Ovary (tissue), 7 donors: ENCODE measurements around a stretch of chr17.

DNA sequence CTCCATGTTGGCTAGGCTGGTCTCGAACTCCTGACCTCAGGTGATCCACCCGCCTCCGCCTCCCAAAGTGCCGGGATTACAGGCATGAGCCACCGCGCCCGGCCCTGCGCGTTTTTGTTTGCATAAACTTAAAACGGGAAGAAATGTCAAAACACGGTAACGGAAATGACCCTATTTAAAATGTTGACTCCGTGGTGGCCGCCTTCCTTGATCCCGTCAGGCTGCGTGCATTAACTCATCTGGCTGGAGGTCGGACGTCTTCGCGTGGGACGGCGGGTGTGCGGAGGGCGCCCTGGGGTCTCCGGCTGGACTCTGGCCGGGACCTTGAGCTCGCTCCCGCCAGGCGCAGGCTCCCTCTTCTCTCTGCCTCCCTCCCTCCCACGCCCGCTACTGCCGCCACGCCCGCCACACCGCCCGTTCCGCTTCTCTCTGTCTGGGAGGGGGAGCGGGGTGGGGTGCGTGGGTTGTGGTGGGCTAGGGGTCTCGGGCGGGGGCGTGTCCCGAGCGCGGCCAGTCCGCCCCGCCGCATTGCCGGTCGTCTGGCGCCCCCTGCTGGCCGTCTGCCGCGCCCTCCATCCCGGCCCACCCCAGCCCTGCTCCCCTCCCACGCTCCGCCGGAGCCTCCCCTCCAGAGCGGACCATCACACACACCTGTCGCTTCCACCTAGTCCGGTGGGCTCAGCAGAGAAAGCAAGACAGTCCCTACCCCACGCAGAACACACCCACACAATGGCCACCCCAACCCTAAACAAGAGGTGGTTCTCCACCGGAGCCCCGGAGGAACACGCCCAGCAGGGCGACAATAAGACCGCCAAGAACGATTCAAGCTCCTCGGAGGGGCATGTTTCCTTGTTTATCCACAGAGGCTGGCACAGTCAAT is 1.2 kb upstream of the CCDC42 start:
- PRO-cap, 7 experiments, result peak in 7 of 7 experiments; most common plus-strand start position 665 of the sequence (in 1); most common minus-strand start position 365 of the sequence (in 6)
- RAMPAGE, long total RNA, 2 experiments, result no peak in any of the 2 experiments

GRCh38 chr17:8889274-8889629 is 21.8 kb upstream of the PIK3R6 start:
- PRO-cap, 7 experiments, result no peak in any of the 7 experiments
- RAMPAGE, long total RNA, 2 experiments, result no peak in any of the 2 experiments

- PRO-cap, 7 experiments, result no peak in any of the 7 experiments
- RAMPAGE, long total RNA, 2 experiments, result no peak in any of the 2 experiments
These were observed 20.9 kb downstream of the PIK3R5 start for GRCh38 chr17:8944519-8945179.

- PRO-cap, 7 experiments, result no peak in any of the 7 experiments
- RAMPAGE, long total RNA, 2 experiments, result no peak in any of the 2 experiments
These were observed 12.5 kb downstream of the PIK3R5 start for GRCh38 chr17:8953030-8953411.

DNA sequence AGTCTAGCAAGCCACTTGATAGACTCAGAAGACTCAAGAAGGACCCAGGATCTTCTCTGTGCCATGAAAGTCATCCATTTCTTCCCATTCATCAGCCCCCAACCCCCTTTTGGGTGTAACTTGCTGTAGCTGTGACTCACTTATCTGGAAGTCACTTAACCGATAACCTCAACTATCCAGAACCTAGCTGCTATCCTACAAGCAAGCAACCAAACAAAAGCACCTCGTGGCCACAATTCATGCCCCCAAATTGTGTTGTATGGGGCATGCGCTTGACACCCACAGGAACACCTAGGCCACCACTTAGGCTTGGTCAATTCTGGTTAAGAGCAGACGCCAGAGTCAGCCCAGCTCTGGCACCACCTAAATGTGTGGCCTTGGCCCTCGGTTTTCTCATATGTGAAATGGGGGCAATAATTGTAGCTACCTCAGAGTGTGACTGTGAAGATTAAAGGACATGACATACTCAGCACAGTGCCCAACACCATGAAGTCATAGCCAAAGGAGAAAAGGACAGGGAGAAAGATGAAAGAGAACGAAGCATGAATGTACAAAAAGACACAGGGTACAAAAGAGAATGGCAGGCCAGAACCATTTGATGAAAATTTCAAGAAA is 3.6 kb downstream of the PIK3R5 start:
- PRO-cap, 7 experiments, result no peak in any of the 7 experiments
- RAMPAGE, long total RNA, 2 experiments, result no peak in any of the 2 experiments

GRCh38 chr17:9184957-9185690 is 163.8 kb downstream of the NTN1 start:
- PRO-cap, 7 experiments, result no peak in any of the 7 experiments
- RAMPAGE, long total RNA, 2 experiments, result no peak in any of the 2 experiments

DNA sequence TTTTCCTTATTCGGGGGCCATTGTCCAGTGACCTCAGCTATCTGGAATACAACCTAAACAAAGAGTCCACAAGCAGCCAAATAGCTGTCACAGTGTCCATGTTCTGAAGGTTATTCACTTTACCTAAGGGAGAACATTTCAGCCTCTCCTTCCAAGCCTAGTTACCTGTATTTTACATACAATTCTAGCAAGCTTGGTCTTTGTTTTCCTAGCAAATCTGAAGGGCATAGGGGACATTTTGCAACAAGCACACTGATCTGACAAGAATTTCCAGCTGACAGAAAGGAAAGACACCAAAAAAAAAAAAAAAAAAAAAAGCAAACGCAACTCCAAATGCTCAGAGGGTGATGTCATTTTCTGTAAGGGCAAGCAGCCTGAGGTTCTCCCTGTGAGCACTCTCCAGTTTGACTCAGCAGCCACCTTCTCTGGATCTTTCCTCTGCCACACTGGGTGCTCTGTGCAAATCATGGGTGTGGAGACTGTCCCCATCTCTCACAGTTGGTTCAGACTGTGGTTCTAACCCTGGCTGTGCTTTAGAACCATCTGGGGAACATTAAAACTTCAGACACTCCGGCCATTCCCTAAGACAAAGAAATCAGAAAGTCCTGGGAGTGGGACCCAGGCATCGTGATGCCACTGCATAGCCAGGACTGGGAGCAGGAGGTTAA is 196.4 kb downstream of the NTN1 start:
- PRO-cap, 7 experiments, result no peak in any of the 7 experiments
- RAMPAGE, long total RNA, 2 experiments, result no peak in any of the 2 experiments

DNA sequence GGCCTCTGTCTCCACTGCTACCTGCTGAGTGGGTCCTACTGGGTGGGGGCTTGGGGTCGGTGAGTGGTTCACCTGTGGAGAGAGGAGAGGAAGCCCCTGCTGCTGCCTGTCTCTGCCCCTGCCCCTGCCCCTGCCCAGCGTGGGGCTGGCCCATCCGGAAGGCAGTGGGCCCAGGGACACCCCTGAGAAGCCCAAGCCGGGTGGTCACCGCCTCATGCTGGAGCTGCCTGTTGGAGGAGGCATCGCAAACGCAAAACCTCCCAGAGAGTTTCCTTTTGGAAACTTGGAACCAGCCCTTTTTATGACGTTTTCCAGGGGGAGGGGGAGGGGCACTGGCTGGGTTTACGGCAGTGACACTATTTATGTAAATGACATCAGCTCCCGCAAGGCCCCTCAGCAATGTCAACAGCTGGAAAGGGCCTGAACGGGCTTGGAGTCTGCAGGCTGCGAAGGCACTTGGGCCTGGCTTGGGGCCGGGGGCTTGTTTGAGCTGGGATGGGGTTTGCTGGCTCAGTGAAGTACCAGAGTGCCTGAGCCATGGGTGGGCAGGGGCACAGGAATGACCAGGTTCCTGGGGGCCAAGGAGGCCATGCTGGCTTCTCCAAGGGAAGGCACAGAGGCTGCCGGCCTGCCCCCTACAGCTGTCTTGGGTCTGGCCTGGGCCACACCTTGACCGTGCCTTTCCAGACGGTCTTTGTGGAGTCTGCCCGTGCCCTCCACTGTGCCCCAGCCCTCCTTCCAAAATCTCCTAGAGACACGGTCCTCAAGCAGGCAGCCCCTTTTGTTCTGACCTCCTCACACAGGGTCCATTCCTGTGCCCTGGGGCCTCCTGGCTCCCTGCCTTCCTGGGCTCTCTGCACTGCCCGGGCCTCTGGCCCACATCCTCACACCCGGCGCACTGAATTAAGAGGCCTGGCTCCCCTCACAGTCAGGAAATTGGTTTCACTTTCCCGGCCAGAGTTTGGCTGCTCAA is 219.6 kb downstream of the NTN1 start:
- PRO-cap, 7 experiments, result peak in 7 of 7 experiments; most common plus-strand start position 399 of the sequence (in 4); most common minus-strand start position 900 of the sequence (in 7)
- RAMPAGE, long total RNA, 2 experiments, result no peak in any of the 2 experiments

GRCh38 chr17:9360553-9361043 is 215.0 kb downstream of the STX8 start:
- PRO-cap, 7 experiments, result no peak in any of the 7 experiments
- RAMPAGE, long total RNA, 2 experiments, result no peak in any of the 2 experiments

GRCh38 chr17:9468487-9469006 is 107.1 kb downstream of the STX8 start:
- PRO-cap, 7 experiments, result no peak in any of the 7 experiments
- RAMPAGE, long total RNA, 2 experiments, result no peak in any of the 2 experiments

DNA sequence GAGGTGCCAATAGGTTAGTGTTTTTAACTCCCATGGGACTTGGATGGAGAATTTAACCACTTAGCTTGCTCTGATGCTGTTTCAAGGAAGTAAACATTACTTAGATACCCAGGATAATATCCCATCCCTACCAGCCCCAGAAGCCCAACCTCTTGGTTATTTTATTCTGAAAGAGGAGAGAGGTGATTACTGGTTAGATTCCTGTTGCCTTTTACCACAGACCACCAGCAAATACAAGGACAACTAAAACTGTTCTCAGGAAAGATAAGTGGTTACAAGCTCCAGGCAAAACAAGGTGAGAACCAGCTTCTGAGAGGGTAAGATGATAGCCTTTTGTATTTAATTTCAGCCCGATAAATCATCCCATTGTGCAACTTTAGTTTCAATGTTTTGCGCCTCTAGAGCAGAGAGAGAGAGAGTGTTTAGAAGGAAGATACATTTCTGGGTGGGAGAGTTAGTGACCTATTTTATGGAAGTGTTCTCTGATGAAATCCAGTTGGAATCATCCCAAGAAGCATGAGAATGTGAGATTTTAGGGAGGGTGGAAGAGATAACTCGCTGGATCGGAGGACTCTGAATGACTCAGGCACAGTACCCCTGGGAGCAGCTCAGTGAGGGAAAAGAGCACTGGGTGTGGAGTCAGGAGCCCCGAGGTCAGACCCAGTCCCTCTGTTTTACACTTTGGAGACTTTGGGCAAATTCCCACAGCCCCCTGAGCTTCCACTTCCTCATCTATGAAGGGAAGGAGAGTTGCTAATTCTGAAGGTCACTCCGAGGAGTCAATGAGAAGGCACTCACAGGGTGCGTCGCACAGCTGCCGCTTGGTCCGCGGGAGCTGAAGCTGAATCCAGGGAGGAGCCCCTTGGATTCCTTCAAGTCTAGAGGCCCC is 12.1 kb downstream of the GLP2R start:
- PRO-cap, 7 experiments, result peak in 3 of 7 experiments; most common plus-strand start position 764 of the sequence (in 3)
- RAMPAGE, long total RNA, 2 experiments, result no peak in any of the 2 experiments

- PRO-cap, 7 experiments, result no peak in any of the 7 experiments
- RAMPAGE, long total RNA, 2 experiments, result no peak in any of the 2 experiments
These were observed 17.5 kb downstream of the GLP2R start for GRCh38 chr17:9843116-9843720.

DNA sequence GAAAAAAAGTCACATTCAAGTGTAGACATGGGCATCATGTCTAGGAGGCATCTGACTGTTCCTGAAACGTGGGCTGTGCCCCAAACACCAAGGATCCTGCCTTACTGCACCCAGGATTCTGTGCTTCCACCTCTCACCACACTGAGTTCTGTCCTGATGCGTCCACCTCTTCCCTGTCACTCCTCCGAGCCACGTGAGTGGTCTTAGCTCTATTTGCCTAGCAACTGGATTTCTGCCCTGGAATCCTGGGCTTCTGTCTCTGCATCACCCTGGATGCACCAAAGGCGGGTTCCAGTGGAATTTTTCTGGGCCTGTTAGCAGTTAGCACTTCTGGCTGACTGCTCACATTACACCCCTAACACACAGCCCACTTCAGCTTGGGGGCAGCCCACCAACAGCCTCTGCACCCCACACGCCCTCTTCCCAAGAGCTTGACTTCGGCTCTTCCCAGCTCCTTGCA is 129.6 kb upstream of the RCVRN start:
- PRO-cap, 7 experiments, result no peak in any of the 7 experiments
- RAMPAGE, long total RNA, 2 experiments, result no peak in any of the 2 experiments

- PRO-cap, 7 experiments, result peak in 2 of 7 experiments; most common plus-strand start chr17:10042809 (in 1)
- RAMPAGE, long total RNA, 2 experiments, result no peak in any of the 2 experiments
These were observed 137.8 kb upstream of the RCVRN start for GRCh38 chr17:10042662-10043496.

DNA sequence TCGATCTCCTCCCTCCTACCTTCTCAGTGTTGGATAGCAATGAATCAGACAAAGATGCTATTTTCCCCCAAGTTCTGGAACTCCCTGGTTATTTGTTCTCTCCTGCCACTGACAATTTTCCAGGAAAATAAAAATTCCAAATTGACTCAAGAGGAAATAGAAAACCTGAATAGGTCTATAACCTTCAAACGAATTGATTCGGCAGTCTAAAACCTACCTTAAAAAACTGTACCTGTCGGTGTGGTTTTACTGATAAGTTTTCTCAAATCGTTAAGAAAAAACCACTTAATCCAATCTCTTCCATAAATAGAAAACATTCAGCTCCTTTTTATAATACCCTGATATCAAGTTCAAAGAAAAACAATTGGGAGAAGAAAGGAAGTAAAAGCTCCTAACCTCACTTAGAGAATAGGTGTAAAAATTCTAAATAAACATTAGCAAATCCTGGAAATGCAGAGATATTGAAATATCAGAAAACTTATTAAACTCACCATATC is 123.9 kb downstream of the GAS7 start:
- PRO-cap, 7 experiments, result no peak in any of the 7 experiments
- RAMPAGE, long total RNA, 2 experiments, result no peak in any of the 2 experiments

- PRO-cap, 7 experiments, result peak in 5 of 7 experiments; most common plus-strand start chr17:10126233 (in 1); most common minus-strand start chr17:10126242 (in 5)
- RAMPAGE, long total RNA, 2 experiments, result no peak in any of the 2 experiments
These were observed 72.4 kb downstream of the GAS7 start for GRCh38 chr17:10126018-10126331.

GRCh38 chr17:10276543-10277154 is 78.2 kb upstream of the GAS7 start:
- PRO-cap, 7 experiments, result no peak in any of the 7 experiments
- RAMPAGE, long total RNA, 2 experiments, result no peak in any of the 2 experiments

- PRO-cap, 7 experiments, result no peak in any of the 7 experiments
- RAMPAGE, long total RNA, 2 experiments, result no peak in any of the 2 experiments
These were observed 29.8 kb upstream of the MYH2 start for GRCh38 chr17:10579341-10579670.

GRCh38 chr17:10639386-10640411 is 17.4 kb downstream of the MYH3 start:
- PRO-cap, 7 experiments, result no peak in any of the 7 experiments
- RAMPAGE, long total RNA, 2 experiments, result start-site peak on the minus strand in 1 of 2 experiments, at chr17:10639653-10639819 at its widest, 9 reads per replicate

- PRO-cap, 7 experiments, result peak in 3 of 7 experiments; most common plus-strand start chr17:10697945 (in 1); most common minus-strand start chr17:10697956 (in 3)
- RAMPAGE, long total RNA, 2 experiments, result no peak in any of the 2 experiments
These were observed 403 bp downstream of the ADPRM start for GRCh38 chr17:10697840-10698153.